Zone of skin (tissue), 1 donor: ENCODE results near the genes SRSF1, RNF43 and RAD51C.

- RRBS: no CpG with 5 or more reads among the region's 30 CpGs
Observed at GRCh38 chr17:57454843-57455995, 198.9 kb downstream of the MSI2 start.

DNA sequence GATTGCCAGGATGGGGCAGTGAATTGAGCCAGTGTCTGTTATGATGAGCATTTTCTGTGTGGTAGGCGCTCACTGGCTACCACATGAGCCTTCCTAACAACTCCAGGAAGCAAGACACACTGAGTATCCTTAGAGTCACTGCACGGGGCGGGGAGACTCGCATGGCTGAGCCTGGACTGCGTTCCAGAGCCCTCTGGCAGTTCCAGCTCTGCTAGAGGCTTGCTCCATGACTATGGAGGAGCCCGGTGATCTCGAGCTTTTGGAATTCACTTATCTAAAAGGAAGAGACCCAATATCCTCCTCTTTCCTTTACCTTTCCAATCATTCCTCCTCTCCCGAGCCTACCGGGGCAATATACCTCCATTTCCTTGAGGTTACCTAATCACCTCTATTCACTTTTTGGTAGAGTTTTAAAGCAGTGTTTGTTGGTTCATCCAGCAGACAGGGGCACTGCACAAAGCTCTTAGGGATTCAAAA is 225.8 kb downstream of the CCDC182 start:
- RRBS: 53% methylated on average over 4 of the region's 9 CpGs

DNA sequence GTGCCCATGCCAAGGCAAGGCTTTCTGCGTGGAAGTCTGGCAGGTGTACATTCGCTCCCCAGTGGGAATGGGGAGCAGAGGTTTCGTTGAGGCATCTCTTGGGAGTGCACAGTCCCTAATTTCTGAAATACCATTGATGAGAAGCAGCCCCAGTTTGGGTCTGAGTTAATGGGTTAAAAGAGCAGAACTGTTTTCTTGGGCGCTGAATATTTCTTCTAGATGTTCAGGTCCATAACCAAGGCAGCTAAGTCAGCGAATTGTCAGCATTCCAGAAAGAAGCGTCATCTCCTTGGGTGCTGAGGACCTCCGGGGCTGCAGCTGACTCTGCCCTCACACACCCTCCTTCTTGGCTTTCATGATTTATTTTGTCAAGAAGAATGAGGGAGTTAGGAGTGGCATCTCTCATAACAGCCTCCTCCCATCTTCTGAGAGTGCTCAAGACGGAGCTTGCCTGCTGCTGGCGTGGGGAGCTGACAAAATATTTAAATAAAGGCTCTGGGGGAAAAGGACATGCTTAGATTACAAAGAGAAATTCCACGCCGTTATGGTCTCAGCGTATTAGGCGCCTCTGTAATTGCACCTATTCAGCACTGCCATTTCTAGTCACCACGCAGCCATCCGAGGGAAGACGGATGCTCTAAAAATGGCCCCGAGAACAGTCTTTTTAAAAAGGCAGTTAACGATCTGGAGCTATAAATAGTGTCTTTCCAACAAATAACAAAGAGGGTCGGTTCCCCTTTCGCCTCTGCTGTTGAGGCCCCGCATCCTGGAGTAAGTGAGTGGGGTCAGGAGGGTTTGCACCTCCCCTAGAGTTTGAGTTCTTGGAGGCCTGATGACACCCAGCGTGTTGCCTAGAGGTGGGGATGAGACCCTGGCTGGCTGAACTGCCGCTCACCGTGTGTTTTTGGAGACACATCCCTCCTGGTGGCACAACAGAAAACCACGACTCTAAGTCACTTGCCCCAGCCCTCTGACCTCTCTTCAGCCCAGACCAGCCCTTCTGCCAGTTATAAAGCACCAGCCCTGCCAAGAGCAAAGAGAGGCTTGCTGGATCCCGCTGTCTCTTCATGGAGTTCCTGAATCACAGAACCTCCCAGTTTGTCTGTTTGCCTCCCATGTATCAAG is 187.1 kb downstream of the CCDC182 start:
- RRBS: no CpG with 5 or more reads among the region's 26 CpGs

DNA sequence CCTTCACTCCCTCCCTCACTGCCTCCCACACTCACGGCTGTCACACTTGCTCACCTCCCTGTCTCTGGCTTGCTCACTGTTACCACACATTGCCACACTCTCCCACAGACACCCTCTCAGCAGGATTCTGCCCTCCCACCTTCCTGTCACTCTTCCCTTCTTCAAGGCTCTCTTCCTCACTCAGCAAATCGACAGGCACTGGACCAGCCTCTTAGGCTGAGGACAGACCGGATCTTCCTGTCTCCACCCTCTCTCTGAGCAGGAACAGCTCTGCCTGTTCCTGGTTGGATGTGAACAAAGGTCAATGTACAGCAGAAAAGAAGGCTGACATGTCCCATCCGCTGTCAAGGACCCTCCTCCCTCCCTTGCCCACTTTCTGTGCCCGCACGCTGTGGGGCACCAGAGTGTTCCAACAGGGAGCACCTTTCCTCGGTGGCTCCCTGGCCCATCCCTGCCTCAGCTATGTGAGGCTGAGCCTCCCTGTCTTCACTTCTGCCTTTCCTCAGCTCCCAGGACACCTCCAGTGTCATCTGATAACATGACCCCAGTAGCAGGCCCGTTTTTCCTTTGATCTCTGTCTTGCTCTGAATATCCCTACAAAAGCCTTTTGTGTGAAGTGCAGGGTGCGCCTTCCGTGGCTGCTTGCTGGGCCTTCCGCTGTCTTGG is 47.0 kb downstream of the CCDC182 start:
- RRBS: no CpG with 5 or more reads among the region's 11 CpGs

DNA sequence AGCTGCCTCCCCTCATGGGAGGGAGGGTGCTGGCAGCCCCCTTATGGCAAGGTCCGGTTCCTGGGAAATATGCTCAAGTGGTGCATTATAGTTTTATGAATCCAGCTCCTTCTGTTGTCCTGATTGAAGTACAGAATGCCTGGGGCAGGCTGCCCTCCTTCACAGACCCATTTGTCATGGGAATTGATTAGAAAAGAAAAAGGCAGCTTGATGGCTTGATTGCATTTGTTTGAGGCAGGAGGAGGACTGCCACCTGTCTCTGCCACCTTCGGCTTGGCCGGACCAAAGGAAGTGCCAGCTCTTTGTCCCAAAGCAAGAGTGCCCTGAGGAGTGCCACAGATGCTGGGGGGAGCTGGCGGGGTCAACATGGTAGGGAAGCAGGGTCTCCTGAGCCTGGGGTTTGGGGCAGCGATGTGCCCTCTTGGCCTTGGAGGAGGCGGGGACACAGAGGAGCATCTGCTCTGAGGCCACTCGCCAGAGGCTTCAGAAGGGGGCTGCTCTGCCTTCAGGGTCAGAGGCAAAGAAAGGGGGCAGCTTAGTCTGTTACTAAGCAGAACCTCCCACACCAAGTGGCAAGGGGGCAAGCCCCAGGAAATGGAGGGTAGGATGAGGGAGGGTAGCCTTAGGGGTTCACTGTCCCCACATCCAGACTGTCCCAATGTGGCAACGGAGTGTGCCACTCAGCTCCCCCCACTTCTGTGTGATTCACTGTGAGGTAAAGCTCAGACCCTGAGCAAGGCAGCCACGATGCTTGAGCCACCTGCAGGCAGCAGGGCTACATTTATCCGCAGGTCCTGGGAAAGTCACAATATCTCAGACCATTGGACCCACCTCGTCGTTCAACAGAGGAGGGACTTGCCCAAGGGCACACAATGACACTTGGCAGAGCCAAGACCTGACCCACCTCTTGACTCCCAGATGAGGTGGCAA is 18.3 kb downstream of the CCDC182 start:
- RRBS: no CpG with 5 or more reads among the region's 12 CpGs

GRCh38 chr17:57899505-57900217 is 49.8 kb upstream of the MRPS23 start:
- RRBS: no CpG with 5 or more reads among the region's 9 CpGs

- RRBS: no CpG with 5 or more reads among the region's 8 CpGs
Observed at GRCh38 chr17:57916963-57917687, 38.1 kb downstream of the CUEDC1 start.

DNA sequence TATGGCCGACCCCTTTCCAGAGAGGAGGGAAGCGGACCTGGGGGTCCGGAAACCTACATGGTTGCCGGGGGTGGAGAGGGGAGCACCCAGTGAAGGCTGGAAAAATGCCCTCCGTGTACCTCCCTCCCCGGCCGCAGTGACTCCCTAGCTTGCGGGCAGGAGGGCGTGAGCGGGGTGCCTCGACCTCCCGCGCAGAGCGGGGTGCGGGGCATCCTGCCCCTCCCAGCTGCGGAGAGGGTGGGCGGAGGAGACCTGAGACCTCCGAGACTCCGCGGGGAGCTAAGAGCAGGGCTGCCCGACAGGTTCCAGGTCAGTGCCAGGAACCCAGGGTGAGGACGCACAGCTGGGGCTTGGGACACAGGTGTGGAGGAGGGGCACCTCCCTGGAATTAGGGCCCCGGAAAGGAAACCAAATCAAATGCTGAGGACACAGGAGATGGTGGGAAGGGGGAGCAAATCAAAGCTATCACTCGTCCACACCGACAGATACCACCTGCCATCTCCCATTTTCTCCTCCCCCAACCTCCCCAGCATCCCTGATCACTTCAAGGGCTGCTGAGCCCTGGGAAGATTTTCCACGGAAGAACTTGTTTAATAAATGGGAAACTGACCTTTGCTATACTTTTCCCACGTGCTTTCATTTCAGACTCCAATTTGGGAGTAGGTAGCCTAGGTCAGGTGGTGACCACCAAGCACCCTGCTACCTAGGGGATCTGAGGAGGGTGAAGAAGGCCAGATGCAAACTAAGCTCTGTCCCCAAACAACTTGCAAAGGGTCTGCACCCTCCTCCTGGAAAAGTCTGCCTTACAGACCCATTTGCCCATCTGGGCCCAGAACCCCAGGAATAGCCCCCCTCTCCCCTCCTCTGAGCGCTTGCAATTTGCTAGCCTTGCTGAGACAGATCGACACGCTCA is 570 bp upstream of the CUEDC1 start:
- RRBS: 2% methylated on average over 5 of the region's 30 CpGs

- RRBS: no CpG with 5 or more reads among the region's 1 CpG
Observed at GRCh38 chr17:57998678-57999313, 8.2 kb downstream of the SRSF1 start.

DNA sequence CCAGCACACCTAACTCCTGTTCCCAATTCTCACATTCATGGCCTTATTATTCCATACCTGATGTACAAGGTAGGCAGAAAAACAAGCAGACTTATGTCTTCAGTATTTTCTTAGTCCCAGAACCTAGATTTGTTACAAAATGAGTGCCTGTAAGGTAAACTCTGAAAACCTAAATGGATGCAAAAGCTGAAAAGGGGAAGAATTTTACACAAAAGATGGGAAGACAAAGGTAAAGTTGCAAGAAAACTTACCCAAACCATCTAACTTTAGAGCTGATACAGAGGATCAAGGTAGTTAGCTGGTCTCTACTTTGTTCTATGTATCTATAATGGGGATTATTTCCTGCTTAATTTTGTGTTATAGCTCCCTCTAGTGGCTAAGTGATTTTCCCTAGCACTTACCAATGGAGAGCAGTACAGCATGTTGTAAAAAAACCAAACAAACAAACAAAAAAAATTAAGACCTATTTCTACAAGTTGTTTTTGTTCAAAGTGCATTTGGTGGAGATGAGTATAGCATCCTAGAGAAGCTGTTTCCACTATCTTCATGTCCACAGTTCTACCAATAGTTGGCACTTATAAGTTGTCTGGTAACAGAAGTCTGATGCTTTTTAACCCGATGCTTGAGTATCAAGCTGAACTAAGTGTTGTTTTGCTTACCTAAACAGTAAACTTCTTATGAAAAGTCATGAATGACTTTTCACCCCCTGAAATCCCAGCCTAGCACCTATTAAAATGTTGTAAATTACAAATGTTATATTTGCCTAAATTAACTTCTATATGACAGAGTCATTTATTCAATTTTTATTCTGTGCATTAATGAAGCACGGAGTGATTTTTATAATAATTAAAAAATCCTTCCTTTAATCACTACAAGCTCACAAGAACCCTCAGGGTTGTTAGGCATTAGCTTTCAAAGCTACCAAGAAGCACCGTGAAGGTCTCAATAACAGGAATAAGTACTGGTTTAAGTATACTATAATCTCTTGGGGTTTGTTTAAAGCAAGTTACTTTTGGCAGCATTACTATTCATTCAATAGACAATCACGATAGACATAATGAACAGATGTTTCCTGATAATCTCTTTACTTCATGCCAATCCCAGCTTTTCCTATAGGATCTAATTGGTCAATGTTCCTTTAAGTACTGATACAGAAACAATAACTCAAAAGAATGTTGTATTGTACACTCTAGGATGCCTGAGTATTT is 7.3 kb downstream of the SRSF1 start:
- RRBS: no CpG with 5 or more reads among the region's 4 CpGs

DNA sequence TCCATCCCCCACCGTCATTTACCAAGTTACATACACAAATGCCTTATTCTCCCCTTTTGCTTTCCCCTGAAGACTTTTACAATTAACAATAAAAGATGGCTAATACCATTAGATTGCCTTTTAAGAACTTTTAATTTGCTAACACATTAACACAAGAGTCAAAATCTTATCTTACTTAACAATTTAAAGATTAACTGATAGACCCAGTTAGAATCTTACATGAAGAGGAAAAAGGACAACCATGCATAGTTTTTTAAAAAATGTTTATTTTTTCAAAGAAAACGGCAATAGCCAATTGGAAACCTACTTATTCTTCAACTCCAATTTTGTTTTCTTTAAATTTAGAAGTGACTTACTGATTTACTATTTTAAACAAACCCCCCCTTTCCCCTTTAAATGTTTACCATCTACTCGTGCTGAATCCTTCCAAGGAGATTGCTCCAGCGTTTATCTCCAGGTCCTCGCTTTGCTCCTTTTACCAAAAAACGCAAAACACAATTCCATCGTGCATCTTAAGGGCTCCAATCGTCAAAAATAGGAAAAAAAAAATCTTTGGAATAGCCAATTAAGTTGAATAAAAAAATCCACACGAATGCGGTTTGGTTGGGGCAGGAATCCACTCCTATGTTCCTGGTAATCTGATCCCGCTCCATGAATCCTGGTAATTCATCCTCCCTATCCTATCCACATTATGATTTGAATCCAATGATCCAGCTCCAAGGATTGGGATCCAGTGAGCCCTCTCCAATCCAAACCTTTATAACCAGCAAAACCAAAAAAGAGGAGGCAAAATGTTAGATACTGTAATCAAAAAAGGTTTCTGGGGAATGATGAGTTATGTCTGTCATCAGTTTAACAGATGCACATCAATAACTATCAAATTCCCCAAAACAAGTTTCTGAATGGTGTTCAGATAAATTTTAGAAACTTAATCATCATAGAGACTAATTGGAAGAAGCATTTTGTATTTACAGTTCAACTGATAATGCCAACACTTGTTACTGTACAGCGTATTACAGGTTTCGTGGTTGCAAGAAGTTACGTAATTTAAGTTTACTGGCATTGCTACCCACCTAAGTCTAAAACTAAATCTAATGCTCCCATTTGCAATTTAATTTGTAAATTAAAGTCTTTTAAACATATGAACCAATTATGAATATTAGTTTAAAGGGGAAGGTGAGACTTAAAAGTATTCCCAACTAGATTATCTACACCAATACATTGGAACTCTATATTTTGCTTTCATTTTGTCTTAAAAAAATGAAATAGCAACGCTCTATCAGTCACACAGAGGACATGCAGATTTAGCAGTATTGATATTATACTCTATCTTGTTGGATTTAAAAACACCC is 3.3 kb downstream of the SRSF1 start:
- RRBS: no CpG with 5 or more reads among the region's 15 CpGs

DNA sequence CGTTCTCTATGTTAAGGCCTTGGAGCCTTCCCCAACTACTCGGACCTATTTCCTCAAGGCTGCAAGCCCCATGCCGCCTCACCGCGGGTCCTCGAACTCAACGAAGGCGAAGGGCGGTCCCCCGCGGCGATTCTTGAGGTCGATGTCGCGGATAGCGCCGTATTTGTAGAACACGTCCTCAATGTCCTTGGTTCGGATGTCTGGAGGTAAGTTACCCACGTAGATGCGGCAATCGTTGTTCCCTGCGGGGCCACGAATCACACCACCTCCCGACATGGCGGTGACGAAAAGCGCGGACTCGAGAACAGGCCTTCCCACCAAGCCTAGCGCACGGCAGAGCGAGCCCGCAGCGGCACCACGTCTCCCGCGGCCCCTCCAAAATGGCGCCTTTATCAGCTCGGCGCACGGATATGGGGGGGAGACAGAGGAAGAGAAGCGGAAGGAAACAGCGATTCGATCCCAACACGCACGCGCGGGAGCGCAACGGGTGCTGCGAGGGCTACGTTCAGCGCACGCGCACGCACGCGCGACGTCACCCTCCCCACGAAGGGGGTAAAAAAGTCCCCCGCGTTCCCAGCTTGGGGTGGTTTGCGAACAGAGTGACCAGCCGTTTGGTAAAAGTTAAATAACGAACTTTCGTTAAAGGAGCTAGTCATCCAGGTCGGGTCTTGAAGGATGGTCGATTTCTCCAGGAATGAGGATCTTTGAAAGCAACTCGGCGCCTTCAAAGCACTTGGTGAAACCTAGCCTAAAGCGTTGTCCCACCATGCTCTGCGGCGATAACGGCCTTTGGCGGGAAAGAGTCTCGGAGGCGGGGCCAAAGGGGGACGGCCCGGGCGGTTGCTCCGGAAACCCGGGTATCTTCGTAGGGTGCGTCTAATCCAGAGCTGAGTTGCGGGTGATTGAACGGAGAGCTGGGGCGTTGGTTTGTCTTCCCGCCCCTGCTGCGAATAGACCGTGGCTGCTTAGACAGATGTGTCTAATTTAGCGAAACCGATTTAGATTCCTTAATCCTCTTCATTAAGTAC is at the start of gene SRSF1:
SRSF1 (minus strand) TSS at position 385 of the 1,028 bp plus-strand sequence.
- RRBS: no CpG with 5 or more reads among the region's 94 CpGs

DNA sequence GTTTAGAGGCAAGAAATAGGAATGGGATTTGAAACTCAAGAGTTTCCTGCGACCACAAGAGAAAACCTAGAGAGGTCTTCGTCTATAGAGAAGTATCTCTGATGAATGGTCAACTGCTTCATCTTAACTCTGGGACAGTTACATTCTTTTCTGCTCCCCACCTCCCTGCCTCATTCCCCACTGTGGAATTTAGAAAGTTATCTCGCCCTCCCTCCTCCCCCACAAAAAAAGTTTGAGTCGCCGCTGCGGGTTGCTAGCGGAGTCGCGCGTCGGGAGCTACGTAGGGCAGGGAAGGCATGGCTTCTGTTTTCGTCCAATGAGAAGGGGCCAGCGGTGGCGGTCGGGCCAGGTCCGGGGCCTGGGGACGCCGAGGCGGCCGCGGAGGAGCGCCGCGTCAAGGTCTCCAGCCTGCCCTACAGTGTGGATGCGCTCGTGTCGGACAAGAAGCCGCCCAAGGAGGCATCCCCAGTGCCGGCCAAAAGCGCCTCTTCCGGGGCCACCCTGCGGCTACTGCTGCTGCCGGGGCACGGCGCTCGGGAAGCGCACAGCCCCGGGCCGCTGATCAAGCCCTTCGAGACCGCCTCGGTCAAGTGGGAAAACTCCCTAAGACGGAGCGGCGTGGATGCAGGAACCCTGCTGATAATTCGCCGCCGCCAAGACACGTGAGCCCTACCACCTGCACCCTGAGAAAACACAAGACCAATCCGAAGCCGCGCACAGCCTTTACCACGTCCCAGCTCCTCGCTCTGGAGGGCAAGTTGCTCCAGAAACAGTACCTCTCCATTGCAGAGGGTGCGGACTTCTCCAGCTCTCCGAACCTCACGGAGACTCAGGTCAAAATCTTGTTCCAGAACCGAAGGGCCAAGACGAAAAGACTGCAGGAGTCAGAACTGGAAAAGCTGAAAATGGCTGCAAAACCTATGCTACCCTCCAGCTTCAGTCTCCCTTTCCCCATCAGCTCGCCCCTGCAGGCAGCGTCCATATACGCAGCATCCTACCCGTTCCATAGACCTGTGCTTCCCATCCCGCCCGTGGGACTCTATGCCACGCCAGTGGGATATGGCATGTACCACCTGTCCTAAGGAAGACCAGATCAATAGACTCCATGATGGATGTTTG is 8.9 kb downstream of the OR4D1 start:
- RRBS: no CpG with 5 or more reads among the region's 67 CpGs

- RRBS: no CpG with 5 or more reads among the region's 5 CpGs
Observed at GRCh38 chr17:58329646-58330060, 1.1 kb upstream of the TSPOAP1 start.

DNA sequence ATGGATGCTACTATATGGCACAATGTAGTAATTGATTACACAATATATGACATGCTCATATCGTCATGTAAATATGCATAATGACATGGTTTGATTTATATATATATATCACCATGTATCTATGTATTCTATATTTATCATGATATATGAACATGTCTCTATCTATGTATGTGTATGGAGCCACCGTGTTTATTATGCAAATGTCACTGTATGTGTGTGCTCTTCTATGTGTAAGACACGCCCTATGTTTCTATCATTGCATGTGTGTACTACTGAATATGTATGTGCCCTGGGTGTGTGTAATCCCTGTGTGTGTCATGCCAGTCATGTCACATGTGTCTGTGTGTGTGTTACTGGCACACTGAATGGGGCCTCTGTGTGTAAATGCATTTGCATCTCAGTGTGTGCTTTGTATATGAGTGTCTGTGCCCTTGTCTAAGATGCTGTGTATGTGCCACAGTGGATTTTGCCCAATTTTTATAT is 1.5 kb upstream of the TSPOAP1 start:
- RRBS: no CpG with 5 or more reads among the region's 3 CpGs

DNA sequence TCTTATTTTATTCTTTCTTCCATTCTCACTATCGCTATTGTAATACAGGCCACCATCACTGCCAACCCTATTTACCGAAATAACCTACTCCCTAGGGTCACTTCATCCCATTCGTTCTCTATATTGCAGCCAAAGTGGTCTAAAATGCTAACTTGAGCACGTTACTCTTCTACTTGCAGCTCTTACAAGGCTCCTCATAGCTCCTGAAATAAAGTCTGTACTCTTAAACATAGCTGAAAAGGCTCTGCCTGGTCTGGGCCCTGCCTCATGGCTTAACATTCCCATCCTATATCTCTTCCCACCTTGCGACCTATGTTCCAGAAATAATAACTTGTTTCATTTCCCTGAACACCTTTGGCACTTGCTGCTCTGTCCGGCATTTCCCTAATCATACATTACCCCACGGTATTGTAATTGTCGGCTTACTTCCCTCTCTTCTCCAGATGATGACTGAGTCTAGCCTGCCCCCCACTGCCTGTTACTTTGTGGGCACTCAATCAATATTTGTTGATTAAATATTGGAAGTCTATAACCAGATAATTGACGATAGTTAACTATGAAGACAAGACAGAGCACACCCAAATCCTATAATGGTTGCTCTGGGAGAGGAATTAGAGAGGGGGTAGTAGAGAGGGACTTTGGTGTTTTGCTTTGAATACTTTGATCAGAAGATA is 23.2 kb upstream of the SUPT4H1 start:
- RRBS: no CpG with 5 or more reads among the region's 9 CpGs

- RRBS: no CpG with 5 or more reads among the region's 12 CpGs
Observed at GRCh38 chr17:58417044-58418103, at the start of gene RNF43. RNF43 (minus strand) TSS chr17:58417534.

DNA sequence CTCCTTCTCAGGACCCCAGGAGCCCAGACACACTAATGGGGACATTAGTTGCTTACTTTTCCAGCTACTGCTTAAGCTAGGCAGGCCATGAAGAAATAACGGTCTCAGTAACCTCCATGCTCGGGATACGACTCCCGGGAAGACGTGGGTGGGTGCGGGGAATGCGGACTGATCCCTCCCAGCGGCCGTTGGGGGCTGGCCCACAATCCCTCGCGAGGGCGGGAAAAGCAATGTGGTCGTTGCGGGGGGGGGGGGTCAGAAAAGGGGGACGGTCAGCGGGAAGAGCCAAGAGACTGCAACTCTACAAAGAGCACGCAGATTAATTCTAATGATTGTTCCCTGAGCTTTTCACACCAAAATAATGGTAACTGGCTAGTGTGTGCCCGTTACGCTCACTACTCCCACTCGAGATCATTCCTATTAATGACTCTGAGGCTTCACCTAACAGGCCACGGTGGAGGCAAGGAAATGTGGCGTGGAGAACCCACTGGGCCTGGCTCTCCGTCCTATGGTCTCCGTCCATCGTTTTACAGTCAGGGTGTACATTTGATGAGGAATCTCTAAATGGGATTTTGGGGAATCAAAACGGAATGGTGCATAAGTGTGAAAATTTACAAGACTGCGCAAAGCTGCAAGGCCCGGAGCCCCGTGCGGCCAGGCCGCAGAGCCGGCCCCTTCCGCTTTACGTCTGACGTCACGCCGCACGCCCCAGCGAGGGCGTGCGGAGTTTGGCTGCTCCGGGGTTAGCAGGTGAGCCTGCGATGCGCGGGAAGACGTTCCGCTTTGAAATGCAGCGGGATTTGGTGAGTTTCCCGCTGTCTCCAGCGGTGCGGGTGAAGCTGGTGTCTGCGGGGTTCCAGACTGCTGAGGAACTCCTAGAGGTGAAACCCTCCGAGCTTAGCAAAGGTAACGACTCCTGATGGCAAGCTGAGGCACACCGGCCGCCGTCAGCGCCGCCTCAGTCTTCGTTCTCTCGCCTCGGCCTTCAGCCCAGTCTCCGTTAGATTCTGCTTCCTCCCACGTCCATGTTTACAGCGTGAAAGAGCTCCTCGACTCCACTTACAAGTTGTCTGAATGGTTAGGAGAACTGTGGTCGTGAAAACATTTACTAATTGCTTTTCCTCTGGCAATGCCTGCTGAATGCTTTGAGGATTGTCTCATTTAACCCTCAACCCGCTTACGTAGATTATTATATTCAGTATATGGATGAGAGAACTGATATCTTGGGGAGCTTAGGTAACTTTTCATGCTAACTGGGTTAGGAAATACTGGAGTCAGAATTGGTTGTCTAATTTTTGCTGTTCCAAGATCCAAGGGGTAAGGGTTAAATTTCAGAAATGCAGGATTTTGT is at the start of gene RAD51C:
RAD51C (plus strand) TSS at position 720 of the 1,351 bp plus-strand sequence.
- RRBS: 1% methylated on average over 11 of the region's 69 CpGs

DNA sequence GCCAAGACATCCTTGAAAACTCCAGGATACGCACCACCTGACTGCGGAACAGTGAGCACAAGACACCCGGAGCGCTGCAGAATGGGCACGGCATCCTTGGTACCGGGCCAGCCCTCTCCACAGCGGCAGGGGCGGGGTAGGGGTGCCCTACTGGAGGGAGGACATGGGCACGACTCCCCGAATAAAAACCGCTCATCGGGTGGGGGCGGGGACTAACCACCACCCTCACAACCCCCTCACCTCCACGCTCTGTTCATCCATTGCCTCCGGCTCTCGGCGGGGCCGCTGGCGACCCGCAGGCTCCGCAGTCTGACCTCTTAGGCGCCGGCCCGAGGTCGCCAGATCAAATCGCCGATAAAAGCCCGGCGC is 495 bp downstream of the TRIM37 start:
- RRBS: 2% methylated on average over 13 of the region's 29 CpGs

- RRBS: no CpG with 5 or more reads among the region's 3 CpGs
Observed at GRCh38 chr17:59153282-59153794, 1.6 kb downstream of the SKA2 start.